LUHMES (cell line): ENCODE data around the genes KRT15 and KCNH4.

DNA sequence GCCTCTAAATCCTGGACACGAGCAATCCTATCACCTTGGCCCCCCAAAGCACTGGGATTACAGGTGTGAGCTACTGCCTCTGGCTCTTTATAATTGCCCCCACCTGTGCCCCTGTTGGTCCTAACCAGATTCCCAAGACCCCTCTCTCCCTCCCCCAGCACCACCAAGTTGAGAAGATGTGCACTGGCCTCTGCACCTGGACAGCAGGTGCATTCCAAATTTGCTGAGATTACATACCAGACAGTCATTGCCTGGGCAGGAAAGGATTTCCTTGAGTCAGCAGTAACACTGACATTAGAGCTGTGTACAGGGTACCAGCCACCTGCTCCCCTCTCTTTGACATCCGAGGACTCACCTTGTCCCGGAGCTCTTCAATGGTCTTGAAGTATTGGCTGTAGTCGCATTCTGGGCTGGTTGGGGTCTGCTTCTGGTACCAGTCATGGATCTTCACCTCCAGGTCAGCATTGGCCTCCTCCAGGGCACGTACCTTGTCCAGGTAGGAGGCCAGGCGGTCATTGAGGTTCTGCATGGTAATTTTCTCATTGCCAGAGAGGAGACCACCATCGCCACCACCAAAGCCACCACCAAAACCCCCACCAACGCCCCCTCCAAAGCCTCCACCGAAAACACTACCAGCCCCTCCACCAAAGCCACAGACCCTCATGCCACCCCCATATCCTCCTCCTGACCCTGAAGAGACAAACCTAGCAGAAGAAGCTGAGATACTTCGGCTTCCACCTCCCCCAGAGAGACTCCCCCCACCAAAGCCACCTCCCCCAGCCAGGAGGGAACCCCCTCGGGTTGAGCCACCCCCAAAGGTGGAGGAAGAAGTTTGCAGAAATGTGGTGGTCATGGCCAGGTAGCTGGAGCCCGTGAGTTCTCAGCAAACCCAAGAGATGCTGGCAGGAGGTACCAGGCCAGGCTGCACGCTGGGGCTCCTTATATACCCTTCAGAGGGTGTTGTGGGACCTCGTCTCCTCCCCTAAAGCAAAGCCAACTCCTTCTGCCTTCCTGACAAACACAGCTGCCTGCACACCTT lies at the start of gene KRT15:
Gene KRT15 (minus strand): TSS at position 916 of the 1,039 bp plus-strand sequence.
- PRO-cap: no peak

- PRO-cap: no peak
These were observed 827 bp upstream of the KRT15 start for GRCh38 chr17:41519014-41520419.

DNA sequence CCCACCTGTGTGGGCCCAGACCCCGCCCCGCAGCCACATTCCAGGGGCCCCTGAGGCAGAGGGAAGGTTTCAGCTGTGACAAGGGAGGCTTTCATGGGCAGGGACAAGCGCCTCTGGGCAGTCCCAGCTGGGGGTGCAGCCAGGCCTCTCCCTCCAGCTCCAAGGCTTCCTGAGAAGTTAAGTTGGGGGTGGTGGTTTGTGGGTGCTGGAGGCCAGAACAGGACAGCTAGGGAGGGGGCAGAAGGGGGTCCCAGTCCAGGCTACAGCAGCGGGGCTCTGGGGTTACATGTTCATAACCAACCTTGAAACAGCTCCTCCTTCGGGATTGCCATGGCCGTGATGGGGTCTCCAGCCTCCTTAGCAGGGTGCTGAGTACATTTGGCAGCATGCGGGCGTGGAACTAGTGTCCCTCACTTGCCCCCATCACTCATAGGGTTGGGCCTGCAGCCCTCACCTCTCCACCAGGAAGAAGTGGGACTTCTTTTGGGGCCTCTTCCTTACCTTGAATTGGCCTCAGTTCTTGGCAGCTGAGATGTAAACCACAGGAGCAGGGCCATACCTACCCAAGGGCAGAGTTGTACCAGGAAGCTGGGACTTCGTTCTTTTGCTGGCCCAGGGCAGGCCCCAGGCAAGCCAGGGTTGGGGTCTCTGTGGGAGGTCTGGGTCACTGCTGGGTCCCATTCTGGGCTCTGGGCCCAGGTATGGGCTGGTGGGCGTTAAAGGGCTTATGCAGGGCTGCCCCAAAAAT lies 3.5 kb upstream of the KRT15 start:
- PRO-cap: no peak

GRCh38 chr17:41522782-41523395 lies 4.2 kb upstream of the KRT15 start:
- PRO-cap: no peak

GRCh38 chr17:41547235-41547860 lies 19.2 kb upstream of the KRT19 start:
- PRO-cap: no peak

DNA sequence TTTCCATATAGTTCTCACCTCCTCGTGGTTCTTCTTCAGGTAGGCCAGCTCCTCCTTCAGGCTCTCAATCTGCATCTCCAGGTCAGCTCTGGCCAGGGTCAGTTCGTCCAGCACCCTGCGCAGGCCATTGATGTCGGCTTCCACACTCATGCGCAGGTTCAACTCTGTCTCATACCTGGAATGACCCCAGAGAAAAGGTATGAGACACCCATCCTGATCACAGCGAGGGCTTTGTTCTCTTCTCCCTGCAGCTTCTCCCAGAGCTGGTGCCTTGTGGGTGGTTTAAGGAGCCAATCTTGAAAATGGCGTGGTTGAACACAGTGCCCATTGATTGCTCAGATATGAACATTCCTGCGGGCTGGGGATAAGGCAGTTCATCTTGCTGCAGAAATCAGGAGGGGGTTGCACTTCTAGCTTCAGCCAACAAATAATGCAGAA lies 2.4 kb downstream of the KRT14 start:
- PRO-cap: no peak

DNA sequence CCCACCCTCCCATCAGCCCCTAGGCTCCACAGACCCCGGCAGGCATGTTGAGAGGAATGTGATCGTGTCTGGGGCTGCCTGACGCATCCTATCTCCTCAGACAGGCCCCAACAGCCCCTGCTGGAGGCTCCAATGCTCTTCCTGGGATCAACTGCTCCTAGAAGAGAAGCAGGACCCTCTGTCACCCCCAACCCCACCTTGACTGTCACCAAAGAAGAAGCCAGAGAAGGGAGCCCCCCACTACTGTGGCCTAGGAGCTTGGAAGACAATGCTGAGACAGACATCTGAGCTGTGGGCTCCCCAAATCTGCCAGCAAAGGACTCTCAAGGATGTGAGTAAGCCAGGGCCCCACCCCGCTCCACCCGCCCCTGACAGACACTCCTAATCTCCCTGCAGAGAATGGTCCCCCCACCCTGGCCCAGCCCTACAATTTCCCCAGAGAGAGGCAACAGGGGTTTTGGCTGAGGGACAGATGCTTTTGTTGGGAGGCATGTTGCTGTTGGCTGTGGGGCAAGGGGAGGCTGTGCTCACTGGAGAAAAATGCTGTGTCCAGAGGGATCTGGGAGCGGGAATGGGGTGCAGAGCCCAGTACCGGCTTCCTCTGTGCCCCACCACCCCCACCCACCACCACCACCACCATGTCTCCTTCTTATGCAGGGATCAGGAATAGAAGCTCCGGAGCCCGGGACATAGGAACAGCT lies 1.7 kb upstream of the KRT14 start:
- PRO-cap: no peak

DNA sequence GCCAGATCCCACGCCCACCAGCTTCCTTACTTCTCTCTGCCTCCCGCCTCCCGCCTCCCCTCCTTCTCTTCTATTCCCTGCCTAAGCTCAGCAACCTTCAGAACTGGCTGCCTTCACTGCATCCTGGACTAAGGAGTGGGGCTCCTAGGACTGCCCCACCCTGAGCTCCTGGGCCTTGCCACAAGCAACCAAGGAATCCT lies 1.8 kb downstream of the KRT17 start:
- PRO-cap: no peak

DNA sequence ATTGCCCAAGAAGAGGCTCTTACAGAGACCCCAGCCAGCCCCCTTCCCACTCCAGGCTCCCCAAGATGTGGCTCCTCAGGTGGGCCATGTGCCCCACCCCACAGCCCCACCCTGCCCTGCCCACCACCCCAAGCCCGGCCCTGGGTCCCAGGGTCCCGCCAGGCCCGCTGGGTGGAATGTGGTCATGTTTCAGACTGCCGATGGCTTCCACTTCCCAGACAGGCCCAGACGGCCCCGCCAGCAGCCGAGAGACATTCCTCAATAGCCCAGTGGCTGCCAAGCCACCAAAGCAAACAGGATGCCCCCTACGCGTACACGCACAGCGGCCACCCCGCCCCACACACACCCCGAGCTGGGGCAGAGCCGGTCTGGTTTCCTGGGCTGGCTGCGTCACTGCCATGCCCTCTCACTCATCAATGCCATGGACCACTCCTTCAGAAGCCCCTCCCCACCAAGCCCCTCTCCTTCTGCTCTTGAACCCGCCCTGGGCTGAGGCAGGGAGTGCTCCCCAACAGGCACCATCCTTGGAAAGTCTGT lies 1.2 kb upstream of the KRT17 start:
- PRO-cap: no peak

DNA sequence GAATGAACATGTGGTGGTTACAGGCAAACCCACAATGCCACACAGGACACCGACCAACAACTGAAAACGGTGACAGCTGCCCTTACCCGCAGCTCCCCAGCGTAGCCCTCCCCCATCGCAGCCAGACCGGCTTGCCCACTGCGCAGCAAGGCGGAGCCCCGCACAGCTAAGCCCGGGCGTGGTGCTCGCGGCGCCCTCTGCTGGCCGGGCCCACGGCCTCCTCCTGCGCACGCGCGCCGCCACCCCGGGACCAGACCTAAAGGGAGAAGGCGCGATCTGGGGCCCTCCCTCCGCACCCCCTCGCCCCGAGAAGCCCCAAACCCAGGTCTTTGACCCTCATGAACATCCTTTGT lies 22.8 kb upstream of the EIF1 start:
- PRO-cap: bidirectional peak, plus-strand start at position 241 of the sequence, minus-strand start at position 141 of the sequence

DNA sequence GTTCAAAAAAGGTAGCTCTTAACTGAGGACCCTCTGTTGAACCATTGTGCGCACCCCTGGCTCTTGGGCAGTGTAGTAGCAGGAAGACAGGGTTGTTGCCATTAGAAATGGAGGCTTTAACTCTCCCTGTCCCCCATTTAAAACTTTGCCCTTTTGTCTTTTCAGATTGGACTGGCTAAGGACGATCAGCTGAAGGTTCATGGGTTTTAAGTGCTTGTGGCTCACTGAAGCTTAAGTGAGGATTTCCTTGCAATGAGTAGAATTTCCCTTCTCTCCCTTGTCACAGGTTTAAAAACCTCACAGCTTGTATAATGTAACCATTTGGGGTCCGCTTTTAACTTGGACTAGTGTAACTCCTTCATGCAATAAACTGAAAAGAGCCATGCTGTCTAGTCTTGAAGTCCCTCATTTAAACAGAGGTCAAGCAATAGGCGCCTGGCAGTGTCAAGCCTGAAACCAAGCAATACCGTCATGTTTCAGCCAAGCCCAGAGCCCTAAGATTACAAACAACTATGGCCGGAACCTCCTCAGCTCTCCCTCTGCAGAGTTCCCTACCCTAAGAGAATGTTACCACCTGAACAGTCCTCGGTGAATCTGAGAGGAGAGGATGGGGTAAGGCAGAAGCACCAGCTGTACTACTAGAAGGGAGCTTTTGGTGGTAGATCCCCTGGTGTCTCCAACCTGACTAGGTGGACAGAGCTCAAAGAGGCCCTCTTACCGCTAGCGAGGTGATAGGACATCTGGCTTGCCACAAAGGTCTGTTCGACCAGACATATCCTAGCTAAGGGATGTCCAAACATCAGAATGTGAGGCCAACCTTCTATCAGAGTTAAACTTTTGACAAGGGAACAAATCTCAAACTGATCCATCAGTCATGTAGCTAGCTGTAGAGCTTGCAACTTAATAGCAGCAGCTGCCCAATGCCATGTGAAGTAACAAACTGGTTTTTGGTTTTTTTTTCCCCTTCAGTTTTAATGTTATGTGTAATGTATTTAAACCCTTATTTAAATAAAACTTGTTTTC lies 2.2 kb downstream of the EIF1 start:
- PRO-cap: no peak

GRCh38 chr17:41762794-41763497 lies 23.6 kb downstream of the JUP start:
- PRO-cap: no peak

DNA sequence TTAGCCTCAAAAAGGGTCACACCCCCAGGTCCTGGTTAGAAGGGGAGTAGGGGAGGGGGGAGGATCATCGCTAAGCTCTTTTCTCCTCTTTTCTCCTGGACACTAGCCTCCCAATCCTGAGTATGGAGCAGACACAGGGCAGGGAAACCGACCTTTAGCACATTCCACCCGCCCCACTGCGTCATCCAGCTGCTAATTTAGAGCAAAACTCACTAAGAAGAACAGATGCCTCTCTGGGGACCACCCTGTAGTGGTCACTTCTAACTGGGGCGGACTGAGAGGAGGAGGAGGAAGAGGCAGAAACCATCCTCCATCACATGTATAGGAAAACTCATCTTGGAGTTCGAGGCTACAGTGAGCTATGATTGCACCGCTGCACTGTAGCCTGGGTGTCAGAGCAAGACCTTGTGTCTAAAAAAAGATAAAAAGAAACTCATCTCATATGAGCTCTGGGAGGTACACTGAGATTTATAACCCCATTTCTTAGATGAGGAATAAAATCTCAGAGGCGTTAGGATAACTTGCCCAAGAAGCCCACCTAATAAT lies 4.2 kb downstream of the ACLY start:
- PRO-cap: no peak

DNA sequence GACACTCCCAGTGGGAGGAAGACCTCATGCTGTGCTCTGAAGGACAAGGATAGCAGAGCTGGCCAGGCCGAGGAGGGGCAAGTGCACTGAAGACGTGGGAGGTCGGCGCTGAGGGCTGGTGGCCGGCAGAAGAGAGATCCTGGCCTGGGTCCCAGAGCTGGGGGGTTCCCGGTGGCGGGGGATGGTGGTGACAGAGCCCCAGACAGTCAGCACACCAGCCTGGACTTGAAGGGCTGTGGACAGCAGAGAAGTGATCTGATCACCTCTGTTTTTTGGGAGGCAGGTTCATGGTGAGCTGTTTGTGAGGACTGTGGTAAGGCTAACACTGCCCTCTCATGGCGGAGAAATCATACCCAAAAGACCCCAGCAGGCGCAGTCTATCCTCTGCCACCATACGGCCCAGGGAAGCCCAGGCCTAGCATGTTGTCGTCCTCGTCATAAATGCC lies 7.0 kb upstream of the CNP start:
- PRO-cap: no peak

GRCh38 chr17:41967204-41968131 lies 873 bp downstream of the CNP start:
- PRO-cap: no peak

DNA sequence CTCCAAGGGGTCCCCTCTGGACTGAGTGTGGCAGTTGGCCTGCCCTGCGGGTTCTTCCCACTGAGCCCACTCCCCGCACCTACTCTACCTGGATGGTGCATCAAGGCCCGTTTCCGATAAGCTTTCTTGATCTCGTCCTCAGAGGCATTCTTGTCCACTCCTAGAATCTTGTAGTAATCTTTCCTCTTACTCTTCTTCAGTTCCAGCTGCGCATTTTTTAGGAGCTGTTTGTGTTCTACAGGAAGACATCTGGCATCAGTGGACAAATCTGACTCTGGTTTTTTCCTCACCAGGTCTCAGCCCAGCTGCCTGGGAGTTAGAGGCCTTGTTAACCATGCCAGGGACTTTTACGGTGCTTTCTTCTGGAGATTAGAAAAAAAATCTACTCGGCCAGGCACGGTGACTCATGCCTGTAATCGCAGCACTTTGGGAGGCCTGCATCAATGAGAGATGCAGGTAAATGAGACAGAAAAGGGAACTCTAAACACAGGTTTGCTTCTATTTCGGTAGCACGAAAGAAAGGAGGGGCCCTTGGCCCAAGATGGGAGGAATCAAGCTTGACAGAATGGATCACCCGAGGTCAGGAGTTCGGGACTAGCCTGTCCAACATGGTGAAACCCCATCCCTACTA lies 15.7 kb downstream of the CNP start:
- PRO-cap: no peak

DNA sequence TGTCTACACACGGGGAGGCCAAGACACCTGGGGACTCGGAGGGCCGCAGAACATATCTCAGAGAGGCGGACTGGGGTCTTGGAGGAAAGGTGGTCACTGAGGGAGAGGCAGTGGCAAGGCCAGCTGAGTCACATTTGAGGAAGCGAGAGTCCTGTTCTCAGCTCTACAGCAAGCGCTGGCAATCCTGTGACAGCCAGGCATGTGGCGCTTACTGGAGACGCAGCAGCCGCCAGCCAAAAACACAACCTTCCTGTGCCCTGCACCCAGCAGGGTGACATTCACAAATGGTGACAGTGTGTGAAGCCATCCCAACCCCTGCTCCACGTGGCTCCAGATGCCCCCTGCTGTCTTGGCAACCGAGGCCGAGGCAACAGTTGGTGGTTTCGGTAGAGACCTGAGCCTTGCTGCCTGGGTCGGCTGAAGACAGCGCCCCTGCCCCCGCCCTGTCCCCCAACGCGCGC lies 13.2 kb upstream of the C17orf113 start:
- PRO-cap: bidirectional peak, plus-strand start at position 389 of the sequence, minus-strand start at position 204 of the sequence

DNA sequence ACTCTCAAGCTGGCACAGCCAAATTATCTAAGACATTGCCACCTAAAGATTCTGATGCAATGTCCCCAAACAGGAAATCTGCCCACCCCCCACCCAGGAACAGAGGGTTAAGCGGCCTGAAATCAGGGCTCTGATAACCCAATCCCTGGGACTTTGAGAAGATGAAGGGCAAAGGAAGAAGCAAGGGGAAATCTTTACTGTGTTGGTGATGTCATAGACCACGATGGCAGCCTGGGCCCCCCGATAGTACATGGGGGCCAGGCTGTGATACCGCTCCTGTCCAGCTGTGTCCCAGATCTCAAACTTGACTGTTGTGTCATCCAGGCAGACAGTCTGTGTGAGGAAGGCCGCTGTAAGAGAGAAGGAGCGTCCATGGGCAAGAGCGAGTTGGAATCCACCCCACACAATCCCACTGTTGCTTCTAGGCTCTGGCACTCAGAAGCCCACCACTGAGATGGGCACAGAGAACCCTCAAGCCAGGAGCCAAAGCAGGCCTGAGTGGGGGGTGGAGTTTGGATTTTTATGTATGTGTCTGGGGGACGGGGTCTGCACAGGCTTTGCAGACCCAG lies 5.9 kb downstream of the HSPB9 start:
- PRO-cap: no peak

GRCh38 chr17:42129020-42130009 lies 6.7 kb downstream of the HSPB9 start:
- PRO-cap: no peak

- PRO-cap: no peak
These were observed at the start of gene KCNH4 for GRCh38 chr17:42180776-42181159. Gene KCNH4, minus strand, starts transcription at chr17:42181142.